ENCODE measurements around a stretch of chr18.

DNA sequence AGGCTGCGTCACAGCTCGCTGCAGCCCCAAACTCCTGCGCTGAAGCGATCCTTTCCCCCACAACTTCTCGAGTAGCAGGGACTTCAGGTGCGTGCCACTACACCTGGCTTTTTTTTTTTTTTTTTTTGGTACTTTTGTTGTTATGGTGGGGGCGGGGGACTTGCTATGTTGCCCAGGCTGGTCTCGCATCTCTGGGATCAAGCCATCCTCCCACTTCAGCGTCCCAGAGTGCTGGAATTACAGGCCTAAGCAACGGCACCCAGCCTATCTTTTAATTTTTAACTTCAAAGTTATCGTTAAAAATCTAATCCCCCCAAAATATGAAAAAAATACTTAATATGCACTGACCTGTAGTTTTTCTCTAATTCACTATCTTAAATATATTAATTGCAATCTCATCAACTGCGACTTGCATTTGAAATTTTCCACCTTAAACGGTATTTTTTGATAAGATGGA is 541 bp downstream of the MPPE1 start:
- RRBS, result no CpG with 5 or more reads among the region's 13 CpGs

- RRBS, result no CpG with 5 or more reads among the region's 6 CpGs
Observed at GRCh38 chr18:11984163-11984641, 2.9 kb downstream of the IMPA2 start.

DNA sequence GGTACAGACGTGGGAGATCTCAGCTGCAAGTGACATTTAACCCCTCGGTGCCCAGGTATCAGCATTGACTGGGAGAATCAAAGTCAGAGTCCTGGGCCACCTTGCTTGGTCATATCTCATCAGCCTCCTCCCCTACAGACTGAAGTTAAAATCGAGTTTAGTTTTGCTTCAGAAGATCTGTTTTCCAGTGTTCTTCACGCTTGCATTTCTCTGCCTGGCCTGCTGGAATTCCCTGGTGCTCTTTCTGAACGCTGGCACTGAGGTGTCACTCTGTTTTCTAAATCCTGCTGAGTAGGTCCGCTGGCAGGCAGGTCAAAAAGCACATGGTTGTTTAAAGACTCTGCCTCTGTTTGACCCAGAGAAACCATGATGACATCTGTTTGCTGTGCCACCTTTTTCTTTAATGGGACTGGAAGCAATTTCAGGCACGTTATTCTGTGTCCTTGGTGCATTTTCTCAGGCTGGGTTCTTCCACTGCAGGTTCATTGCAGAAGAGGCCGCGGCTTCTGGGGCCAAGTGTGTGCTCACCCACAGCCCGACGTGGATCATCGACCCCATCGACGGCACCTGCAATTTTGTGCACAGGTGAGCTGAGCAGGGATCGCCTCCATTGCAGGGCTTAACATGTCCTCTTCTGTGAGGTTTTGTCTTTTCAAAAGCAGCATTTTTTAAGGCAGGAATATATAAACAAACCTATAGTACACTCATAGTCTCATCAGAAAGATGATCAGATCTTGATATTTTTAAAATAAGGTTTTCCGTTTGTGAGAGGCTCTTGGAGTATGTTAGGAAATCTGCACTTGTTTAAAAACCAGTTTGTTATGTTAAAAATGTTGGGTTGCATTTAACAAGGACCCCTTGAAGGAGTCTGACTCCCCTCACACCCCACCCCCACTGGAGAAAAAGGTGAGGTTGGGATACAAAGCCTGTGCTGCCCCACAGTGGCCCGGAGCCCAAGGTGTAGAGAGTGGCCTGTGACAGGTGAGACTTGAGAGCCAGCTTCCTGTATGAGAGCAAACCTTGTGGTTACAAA is 28.4 kb downstream of the IMPA2 start:
- RRBS, result no CpG with 5 or more reads among the region's 17 CpGs

- RRBS, result no CpG with 5 or more reads among the region's 13 CpGs
Observed at GRCh38 chr18:12014734-12015629, 33.7 kb downstream of the IMPA2 start.

- RRBS, result no CpG with 5 or more reads among the region's 23 CpGs
Observed at GRCh38 chr18:12027781-12028801, 46.8 kb downstream of the IMPA2 start.

GRCh38 chr18:12056063-12056577 is 37.5 kb upstream of the ANKRD62 start:
- RRBS, result no CpG with 5 or more reads among the region's 9 CpGs

DNA sequence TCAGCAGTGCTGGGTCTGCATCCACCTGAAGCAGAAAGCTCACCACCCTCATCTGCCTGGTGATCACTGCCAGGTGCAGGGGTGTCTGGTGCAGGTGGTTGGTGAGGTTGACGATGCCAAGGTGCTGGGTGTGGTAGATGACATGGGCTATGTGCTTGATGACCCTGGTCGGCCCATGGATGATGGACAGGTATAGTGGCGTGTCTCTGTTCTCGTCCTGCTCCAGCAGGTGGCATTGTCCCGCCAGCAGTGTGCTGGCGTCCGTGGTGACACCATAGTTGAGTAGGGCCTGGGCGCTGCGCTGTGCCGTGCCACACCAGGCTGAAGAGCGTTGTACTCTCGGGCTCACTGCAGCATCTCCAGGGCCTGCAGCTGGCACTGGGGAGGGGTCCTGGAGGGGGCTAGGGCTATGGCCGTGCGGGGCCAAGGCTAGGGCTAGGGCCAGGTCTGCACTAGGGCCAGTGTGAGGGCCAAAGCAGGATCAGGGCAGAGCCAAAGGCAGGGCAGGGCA is 903 bp upstream of the ANKRD62 start:
- RRBS, result no CpG with 5 or more reads among the region's 14 CpGs

GRCh38 chr18:12638251-12639120 is 19.4 kb downstream of the SPIRE1 start:
- RRBS, result no CpG with 5 or more reads among the region's 5 CpGs

GRCh38 chr18:12885320-12885981 is 1.4 kb upstream of the PTPN2 start:
- RRBS, result no CpG with 5 or more reads among the region's 8 CpGs

DNA sequence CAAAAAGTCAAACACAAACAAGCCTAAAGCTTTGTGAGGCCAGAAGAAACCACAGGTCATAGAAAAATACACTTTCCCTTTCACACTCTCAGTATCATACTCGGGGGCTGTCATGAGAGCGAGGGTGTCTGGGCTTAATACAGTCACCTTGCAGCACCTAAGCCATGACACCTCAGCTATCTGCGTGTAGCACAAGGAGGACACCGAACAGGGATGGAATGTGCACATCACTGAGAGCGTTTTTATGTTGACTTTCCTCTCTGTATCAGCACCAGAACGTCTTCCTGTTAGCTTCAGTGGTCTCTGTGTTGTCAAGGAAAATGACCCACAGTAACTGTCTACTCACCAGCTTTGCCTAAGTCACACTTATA is 26.5 kb upstream of the SEH1L start:
- RRBS, result no CpG with 5 or more reads among the region's 6 CpGs

DNA sequence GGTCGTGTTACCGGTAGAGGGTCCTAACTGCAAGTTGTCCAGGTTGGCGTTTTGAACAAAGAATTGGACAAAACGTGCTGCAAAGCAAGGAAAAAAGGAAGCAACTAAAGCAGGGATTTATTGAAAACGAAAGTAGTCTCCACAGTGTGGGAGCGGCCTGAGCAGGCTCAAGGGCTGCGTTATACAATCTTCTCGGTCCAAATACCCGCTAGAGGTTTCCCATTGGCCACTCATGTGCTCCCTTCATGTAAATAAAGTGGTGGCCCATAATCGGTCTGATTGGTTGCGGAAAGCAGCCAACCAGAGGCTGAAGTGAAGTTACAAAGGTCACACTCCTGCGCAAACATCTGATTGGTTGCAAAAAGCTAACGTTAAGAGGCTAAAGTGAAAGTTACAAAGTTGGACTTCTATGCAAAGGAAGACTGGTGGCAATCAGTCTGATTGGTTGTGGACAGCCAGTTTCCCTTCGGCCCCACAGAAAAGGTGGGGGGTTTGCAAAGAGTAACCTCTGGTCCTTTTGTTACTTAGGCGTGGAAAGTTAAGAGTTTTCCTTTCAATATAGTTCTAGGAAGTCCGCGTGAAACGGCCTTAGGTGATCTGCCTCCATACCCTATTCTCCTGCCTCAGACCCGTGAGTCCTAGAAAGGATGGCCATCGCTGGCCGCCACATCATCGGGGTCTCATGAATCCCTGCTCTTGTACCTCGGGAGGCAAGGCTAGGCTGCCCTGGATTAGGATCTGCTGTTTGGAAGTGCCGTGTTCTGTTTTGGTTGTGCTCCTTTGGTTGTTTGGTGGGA is 80.5 kb upstream of the LDLRAD4 start:
- RRBS, result no CpG with 5 or more reads among the region's 24 CpGs

- RRBS, result no CpG with 5 or more reads among the region's 6 CpGs
Observed at GRCh38 chr18:13219469-13220249, 1.1 kb downstream of the LDLRAD4 start.

- RRBS, result no CpG with 5 or more reads among the region's 8 CpGs
Observed at GRCh38 chr18:13220446-13221072, 2.0 kb downstream of the LDLRAD4 start.

DNA sequence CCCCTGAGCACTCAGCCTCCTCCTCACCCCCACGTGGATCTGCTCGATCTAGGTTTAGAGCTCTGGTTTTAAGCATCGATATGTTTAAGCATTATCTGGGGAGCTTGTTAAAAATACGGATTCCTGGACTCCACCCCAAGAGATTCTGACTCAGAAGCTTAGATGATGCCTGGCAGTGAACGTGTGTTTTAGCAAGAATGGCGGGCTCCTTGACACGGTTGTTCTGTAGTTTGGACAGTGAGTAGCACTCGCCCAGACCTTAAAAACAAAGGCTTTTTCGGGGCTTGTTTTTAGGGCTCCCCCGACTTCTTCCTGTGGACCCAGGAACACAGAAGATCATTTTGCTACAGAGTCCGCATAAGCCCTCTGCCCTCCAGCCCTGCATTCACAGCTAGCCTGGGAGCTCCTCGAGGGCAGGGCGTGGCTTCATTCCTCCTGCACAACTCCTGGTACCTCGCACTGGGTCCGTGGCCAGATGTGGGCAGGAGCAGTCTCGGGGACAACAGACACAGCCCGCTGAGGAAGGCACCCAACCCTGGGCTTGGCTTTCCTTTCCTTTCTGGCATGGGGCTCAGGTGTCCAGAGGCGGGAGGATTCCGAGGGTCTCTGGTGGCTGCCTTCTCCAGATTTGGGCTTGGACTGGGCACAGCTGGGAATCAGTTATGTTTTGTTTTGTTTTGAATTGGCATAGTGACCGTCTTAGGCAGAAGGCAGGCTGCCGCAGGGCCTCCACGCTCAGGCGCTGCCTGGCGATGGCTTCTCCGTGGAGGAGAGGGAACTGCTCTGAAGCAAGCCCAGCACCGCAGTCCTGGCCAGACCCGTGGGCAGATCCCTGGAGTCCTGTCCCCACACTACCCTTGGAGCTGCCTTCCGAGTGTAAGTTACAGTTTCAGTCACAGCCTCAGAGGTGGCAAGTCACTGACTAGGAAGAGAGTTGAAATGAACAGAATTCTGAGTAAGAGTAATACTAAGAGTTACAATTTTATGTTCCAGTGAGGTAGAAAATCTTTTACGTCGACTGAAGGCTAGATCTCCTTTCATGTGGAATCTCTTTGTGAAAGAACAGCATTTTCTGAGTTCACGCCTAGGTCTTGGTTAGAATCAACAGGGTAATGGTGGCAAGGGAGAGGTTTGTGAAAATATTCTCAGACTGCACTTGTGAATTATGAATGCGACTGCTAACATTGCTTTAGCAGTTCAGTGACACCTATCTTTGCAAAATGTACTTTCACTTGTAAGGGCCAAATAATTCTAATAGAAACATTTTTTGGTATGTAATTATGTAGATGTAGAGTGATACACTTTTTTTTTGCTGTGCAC is 47.8 kb downstream of the LDLRAD4 start:
- RRBS, result no CpG with 5 or more reads among the region's 32 CpGs

- RRBS, result no CpG with 5 or more reads among the region's 11 CpGs
Observed at GRCh38 chr18:13374673-13375334, 156.2 kb downstream of the LDLRAD4 start.

DNA sequence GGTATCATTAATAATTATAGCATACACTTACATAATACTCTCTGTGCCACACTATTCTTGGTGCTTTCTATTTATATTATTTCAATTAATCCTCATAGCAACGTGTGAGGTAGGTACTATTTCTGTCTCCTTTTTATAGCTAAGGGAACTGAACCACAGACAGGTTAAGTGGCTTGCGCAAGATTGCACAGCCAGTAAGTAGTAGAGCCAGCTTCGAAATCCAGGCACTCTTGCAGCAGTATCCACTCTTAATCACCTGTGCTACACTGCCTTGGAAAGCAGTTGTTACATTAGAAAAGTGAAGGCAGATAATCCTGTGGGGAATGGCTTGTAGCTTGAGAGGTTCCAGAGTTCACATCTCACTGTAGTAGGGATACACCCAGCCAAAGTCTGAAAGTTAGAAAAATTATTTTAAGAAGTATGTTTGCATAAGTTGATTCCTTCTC is 198.3 kb downstream of the LDLRAD4 start:
- RRBS, result no CpG with 5 or more reads among the region's 3 CpGs

- RRBS, result no CpG with 5 or more reads among the region's 6 CpGs
Observed at GRCh38 chr18:13435850-13436499, 217.4 kb downstream of the LDLRAD4 start.

- RRBS, result no CpG with 5 or more reads among the region's 22 CpGs
Observed at GRCh38 chr18:13460571-13461670, 242.4 kb downstream of the LDLRAD4 start.

DNA sequence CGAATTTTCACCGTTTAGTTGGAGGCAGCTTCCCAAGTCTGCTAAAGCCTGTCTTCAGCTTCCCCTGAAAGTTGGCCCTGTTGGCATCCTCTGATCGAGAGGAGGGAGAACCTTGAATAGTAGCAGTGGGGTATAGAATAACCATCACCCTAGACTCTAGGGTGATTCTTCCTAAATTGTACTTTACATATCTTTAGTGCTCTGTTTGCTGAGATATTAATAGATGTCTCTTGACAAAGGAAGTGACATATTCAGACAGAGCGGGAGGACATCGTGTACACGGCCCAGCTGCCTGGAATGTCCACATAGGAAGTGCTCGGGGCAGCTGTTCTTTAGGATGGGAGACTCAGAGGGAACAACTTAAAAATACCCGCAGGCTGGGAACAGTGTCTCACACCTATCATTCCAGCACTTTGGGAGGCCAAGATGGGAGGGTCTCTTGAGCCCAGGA is 206.1 kb downstream of the FAM210A start:
- RRBS, result no CpG with 5 or more reads among the region's 8 CpGs

DNA sequence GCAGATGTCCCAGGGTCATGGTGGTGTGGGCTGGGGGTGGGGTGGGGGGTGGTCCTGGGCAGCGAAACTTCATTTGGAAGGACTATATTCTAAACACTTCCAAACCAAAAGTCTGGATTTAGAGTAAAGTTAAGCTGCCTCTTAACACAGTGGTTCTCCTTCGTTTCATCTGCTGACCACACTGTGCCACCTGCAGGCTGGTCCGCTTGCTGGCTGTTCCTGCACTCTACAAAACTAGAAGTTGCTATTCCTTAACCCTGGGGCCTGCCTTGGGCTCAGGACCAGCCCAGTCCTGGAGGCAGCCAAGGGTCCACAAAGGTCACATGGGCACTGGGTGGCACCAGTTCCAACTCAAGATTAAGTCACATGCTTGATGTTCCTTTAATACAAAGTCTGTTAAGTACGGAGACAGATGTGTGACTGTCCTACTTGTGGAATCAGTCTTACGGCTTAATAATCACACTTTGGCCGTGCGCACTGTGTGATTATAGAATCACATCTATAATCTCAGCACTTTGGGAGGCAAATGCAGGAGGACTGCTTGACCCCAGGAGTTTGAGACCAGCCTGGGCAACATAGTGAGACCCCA is 195.4 kb downstream of the FAM210A start:
- RRBS, result no CpG with 5 or more reads among the region's 7 CpGs